ENCODE data around the genes NKPD1, VASP and OPA3.

DNA sequence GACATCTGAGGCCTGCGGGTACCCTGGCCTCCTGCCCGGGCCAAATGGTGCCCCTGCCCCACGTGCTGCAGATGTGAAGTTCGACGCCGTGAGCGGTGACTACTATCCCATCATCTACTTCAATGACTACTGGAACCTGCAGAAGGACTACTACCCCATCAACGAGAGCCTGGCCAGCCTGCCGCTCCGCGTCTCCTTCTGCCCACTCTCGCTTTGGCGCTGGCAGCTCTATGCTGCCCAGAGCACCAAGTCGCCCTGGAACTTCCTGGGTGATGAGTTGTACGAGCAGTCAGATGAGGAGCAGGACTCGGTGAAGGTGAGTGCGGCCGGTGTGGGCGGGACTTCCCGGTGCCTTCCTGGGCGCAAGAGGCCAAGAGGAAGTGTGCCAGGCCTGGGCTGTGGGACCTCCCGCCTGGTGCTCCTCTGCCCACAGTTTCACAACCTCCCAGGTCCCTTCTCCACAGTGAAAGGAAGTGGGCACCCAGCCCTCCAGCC is 14.1 kb upstream of the RELB start:
- PRO-cap: no peak
- RAMPAGE, long total RNA, 2 experiments: no peak in any of the 2 experiments

- PRO-cap: no peak
- RAMPAGE, long total RNA, 2 experiments: no peak in any of the 2 experiments
These were observed 1.6 kb downstream of the ZNF296 start for GRCh38 chr19:45074772-45075050.

DNA sequence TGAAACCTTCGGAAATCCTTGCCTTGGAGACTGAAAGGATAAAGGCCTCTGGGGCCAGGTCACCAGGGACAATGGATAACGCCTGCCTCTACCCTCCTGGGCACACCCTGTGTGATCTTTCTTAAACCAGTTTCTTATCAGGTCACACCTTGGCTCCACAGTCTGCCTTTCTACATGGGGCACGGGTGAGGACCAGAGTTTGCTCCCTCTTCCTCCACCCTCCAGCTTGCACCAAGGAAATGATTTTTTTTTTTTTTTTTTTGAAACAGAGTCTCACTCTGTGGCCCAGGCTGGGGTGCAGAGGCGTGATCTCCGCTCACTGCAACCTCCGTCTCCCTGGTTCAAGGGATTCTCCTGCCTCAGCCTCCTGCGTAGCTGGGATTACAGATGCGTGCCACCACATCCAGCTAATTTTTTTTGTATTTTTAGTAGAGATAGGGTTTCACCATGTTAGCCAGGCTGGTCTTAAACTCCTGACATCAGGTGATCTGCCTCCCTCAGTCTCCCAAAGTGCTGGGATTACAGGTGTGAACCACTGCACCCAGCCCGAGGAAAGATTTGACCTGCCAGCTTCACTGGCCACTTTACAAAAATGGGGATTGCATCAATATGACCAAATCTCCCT is 1.2 kb downstream of the GEMIN7 start:
- PRO-cap: no peak
- RAMPAGE, long total RNA, 2 experiments: no peak in any of the 2 experiments

DNA sequence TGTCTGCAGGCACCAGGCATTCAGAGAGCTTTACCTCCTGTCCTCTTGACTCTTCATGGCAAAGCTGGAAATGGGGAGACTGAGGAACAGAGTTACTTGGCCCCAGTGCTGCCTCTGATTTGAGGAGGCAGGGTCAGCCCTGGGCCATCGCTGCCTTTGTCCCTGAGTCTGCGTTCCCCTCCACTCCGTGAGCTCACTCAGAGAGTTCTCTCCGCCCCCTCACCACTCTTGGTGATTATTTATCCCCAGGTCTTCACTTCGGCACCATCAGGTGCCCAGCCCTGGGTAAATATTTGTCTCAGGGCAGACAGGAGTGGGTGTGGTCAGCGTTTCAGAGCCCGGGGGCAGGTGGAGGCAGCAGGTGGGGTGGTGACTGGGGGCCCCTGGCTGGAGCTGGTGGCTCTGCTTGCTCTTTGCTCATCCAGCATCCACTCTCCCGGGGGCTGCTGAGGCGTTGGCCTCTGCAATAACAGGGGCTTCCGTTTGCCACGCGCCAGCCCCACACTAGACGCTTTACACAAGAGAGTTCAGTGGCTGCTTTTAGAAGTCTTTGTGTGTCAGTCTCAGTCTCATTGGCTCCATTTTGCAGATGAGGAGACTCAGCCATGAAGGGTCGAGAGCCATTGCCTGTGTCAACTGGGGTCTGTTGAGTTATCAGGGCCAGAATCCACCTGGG is 20.7 kb downstream of the PPP1R37 start:
- PRO-cap: unidirectional peak, minus-strand start at position 170 of the sequence
- RAMPAGE, long total RNA, 2 experiments: no peak in any of the 2 experiments

GRCh38 chr19:45118315-45119221 is 25.6 kb downstream of the PPP1R37 start:
- PRO-cap: no peak
- RAMPAGE, long total RNA, 2 experiments: no peak in any of the 2 experiments

GRCh38 chr19:45160698-45161192 is at the start of gene NKPD1:
NKPD1 (minus strand) TSS chr19:45160982.
- PRO-cap: no peak
- RAMPAGE, long total RNA, 2 experiments: no peak in any of the 2 experiments

DNA sequence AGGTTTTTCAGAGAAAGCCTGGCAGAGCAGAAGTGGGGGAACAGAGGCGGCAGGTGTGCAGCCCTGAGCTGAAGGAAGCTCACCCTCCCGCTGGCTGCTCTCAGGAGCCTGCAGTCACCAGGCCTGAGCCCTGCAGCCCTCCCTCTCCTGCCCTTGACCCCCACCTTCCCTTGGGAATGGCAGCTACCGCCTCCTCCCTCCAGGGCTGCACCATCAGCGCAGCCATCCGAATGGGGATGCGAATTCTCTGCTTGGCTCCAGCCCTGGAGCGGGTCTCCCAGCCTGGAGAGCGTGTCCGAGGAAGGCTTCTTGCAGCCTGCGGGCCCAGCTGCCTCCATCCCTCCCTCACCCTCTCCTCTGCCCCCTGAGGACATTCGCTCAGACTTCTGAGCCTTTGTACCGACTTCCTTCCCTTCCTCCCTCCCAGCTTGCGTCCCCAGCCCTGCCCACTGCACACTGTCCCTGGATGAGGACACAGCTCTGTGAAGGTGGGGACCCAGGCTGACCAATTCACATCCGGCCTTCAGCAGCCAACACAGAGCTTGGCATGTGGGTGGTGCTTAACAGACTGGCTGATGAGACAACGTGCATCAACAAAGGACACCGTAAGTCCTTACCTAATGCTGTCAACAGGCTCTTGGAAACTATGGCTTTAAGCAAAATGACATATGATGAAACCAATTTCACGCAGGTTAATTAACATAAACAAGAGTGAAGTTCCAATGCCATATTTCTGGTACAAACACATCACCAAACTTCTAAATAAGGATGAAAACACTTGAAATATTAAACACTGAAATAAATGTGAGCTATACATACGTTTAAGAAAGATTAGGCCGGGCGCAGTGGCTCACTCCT is 6.1 kb upstream of the NKPD1 start:
- PRO-cap: no peak
- RAMPAGE, long total RNA, 2 experiments: no peak in any of the 2 experiments

GRCh38 chr19:45234457-45235013 is 10.7 kb downstream of the EXOC3L2 start:
- PRO-cap: no peak
- RAMPAGE, long total RNA, 2 experiments: no peak in any of the 2 experiments

DNA sequence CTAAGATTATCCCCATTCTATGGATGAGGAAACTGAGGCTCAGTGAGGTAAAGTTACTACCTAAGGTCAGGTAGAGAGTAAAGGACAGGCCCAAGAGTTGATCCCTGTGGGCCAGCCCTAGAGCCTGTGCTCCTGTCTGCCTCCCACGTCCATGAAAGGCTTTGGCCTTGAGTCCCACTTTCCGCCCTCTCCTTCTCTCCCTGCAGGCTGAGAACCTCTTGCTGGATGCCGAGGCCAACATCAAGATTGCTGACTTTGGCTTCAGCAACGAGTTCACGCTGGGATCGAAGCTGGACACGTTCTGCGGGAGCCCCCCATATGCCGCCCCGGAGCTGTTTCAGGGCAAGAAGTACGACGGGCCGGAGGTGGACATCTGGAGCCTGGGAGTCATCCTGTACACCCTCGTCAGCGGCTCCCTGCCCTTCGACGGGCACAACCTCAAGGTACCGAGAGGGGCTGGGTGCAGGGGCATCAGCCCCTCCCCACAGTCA is 20.2 kb downstream of the MARK4 start:
- PRO-cap: no peak
- RAMPAGE, long total RNA, 2 experiments: start-site peak on the plus strand in 1 of 2 experiments, centred at position 414 of the sequence, 7 reads per replicate

- PRO-cap: no peak
- RAMPAGE, long total RNA, 2 experiments: no peak in any of the 2 experiments
These were observed 16.3 kb downstream of the CKM start for GRCh38 chr19:45306337-45306878.

GRCh38 chr19:45430887-45431185 is 7.1 kb upstream of the ERCC1 start:
- PRO-cap: no peak
- RAMPAGE, long total RNA, 2 experiments: no peak in any of the 2 experiments

- PRO-cap: no peak
- RAMPAGE, long total RNA, 2 experiments: no peak in any of the 2 experiments
These were observed 20.3 kb upstream of the FOSB start for GRCh38 chr19:45447463-45447990.

GRCh38 chr19:45448859-45449403 is 18.9 kb upstream of the FOSB start:
- PRO-cap: no peak
- RAMPAGE, long total RNA, 2 experiments: no peak in any of the 2 experiments

GRCh38 chr19:45468754-45469369 is 1.1 kb downstream of the FOSB start:
- PRO-cap: bidirectional peak, plus-strand start at chr19:45469485, minus-strand start at chr19:45469318
- RAMPAGE, long total RNA, 2 experiments: start-site peak on the minus strand in 1 of 2 experiments, at chr19:45469254-45469273 at its widest, 5 reads per replicate

DNA sequence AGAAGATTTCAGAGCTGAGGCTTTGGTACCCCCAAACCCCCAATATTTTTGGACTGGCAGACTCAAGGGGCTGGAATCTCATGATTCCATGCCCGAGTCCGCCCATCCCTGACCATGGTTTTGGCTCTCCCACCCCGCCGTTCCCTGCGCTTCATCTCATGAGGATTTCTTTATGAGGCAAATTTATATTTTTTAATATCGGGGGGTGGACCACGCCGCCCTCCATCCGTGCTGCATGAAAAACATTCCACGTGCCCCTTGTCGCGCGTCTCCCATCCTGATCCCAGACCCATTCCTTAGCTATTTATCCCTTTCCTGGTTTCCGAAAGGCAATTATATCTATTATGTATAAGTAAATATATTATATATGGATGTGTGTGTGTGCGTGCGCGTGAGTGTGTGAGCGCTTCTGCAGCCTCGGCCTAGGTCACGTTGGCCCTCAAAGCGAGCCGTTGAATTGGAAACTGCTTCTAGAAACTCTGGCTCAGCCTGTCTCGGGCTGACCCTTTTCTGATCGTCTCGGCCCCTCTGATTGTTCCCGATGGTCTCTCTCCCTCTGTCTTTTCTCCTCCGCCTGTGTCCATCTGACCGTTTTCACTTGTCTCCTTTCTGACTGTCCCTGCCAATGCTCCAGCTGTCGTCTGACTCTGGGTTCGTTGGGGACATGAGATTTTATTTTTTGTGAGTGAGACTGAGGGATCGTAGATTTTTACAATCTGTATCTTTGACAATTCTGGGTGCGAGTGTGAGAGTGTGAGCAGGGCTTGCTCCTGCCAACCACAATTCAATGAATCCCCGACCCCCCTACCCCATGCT is 6.7 kb downstream of the FOSB start:
- PRO-cap: no peak
- RAMPAGE, long total RNA, 2 experiments: start-site peak on the plus strand in 1 of 2 experiments, centred at position 627 of the sequence, 23 reads per replicate

- PRO-cap: no peak
- RAMPAGE, long total RNA, 2 experiments: no peak in any of the 2 experiments
These were observed 8.1 kb downstream of the FOSB start for GRCh38 chr19:45475475-45476637.

- PRO-cap: bidirectional peak, plus-strand start at chr19:45506954, minus-strand start at chr19:45506816
- RAMPAGE, long total RNA, 2 experiments: start-site peak on the plus strand in 1 of 2 experiments, at chr19:45506932-45507133 at its widest, 5 reads per replicate
These were observed 600 bp upstream of the VASP start for GRCh38 chr19:45506666-45507091.

- PRO-cap: bidirectional peak, plus-strand start at chr19:45507487, minus-strand start at chr19:45507394; unidirectional peak, minus-strand start at chr19:45507773
- RAMPAGE, long total RNA, 2 experiments: start-site peak on the plus strand in 2 of 2 experiments, at chr19:45507479-45507516 at its widest, 61 to 240 reads per replicate
These were observed at the start of gene VASP for GRCh38 chr19:45507092-45508103. VASP (plus strand) TSS chr19:45507479.

DNA sequence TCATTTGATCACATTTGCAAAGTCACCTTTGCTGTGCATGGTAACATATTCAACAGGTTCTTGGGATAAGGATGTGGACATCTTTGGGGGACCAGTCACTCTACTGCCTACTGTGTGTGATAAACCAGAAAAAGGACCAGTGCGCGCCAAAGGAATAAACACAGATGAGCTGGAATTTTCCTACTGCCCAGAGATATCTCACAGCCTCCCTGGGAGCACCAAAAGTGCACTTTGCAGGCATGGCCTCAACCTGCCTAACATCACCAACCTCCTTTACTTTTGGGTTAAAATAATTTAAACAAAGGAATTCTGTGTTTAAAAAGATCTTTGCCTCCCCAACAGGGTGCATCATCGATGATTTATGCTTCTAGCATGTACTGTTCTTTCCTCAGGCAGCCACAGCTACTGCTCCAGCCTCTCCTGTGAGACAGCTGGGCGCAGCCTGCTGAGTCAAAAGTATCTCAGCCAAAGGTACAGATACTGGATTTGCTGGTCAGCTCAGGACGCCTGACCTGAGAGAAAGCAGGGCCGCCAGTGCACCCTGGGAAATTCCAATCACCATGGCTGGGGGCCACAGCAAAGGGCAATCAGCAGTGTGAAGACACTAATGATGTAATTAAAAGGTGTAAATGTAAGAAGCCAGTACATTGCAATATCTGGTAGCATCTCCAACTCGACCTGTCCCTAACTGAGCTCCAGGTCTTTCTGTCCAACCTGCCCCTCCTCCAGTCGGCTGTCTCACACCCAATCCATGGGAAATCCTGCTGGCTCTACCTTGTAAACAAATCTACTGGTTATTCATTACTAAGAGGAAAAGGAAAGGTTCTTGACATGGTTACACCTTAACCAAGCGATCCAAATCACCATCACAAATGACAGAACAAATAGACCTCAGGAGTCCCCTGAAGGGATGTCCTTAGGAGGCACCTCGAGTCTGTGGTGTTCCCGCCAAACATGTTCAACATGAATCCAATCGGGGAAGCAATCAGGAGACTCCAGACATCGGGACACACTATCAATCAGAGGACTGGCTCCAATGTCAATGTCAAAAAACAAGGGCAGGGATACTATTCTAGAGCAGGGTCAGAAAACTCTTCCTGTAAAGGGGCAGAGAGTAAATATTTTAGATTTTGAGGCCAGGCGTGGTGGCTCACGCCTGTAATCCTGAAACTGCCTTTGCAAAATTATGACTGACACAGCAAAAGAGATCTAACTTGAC is 7.4 kb downstream of the OPA3 start:
- PRO-cap: no peak
- RAMPAGE, long total RNA, 2 experiments: no peak in any of the 2 experiments

DNA sequence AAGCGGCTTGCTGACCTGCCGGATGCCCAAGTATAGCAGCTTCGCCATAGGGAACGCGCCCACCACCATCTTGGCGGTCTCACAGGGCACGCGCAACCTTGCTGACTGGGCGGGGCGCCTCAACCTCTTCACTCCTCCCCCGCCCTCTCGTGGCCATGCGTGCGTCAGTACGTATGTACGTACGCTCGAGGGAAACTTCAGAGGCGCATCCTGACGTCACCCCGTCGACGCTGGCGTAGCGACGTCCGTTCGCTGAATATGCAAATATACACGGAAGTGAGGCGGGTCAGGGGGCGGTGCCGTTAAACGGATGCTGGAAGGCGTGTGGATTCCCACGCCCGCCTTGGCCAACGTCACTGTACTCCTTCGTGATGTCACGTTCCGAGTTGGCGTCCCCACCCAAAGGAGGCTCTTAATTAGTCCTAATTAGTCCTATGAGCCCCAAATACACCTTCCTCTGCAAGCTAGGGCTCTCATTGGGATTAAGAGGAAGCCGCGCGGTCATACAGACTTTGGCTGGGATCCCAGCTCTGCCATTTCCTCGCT is at the start of gene OPA3:
OPA3 (minus strand) TSS at position 107 of the 546 bp plus-strand sequence.
- PRO-cap: bidirectional peak, plus-strand start at position 305 of the sequence, minus-strand start at position 81 of the sequence
- RAMPAGE, long total RNA, 2 experiments: start-site peak on the minus strand in 2 of 2 experiments, centred at positions 100 to 139 of the sequence, 45 to 49 reads per replicate